Left ventricle myocardium (tissue), 1 donor: ENCODE results near the gene KIF1B.

GRCh38 chr1:10108358-10108843 is 75.6 kb downstream of the UBE4B start:
- PRO-cap, result no peak

- PRO-cap, result unidirectional peak, minus-strand start at chr1:10161703
Observed at GRCh38 chr1:10161590-10162307, 48.6 kb upstream of the KIF1B start.

- PRO-cap, result bidirectional peak, plus-strand start at chr1:10210570, minus-strand start at chr1:10210341
Observed at GRCh38 chr1:10210415-10210914, at the start of gene KIF1B. Gene KIF1B (plus strand): TSS chr1:10210570.

- PRO-cap, result no peak
Observed at GRCh38 chr1:10278721-10279333, 68.5 kb downstream of the KIF1B start.

- PRO-cap, result no peak
Observed at GRCh38 chr1:10384250-10384589, 14.6 kb upstream of the PGD start.

GRCh38 chr1:10556040-10556815 is 81.5 kb downstream of the PEX14 start:
- PRO-cap, result no peak

DNA sequence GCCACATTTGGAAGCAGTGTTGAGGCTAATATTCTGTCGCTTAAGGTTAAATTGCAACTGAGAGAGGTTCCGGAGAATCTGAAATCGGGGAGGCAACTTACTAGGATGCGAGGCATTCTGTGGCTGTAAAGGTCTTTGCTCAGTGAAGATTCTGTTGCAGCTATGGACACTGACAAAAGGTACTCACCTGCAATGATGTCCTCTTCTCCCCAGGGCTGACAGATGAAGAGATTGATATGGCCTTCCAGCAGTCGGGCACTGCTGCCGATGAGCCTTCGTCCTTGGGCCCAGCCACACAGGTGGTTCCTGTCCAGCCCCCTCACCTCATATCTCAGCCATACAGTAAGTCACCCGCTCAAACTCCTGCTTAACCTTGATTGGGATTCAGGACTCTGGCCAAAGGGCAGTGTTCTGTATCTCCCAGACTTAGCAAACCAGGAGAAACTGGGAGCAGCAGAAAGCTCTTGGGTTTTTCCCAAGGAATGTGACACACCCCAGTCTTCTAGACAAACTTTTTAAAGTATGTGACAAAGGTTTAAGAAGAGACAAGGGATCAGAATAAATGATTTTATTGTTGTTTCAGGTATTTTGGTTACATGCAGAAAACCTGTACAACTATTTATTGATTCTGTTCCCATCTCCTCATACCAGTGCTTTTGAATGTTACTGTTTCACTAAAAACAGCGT is 124.4 kb downstream of the PEX14 start:
- PRO-cap, result no peak

- PRO-cap, result no peak
Observed at GRCh38 chr1:10681751-10682098, 114.7 kb downstream of the CASZ1 start.

DNA sequence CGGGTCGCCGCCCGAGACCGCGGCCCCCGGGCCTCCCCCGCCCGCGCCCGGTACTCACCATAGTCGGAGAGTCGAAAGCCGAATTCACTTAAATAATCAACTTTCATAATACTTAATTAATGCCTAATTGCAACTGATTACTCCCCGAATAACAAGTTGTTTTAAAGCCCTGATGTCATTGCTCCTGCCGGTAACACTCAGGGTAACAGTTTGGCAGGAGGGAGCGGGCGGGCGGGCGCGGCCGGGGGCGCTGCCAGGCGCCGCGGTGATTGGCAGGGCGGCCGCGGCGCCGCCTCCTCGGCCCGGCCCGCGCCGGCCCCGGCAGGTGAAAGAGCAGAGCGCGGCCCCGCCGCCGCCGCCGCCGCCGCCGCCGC is 102.2 kb downstream of the CASZ1 start:
- PRO-cap, result bidirectional peak, plus-strand start at position 294 of the sequence, minus-strand start at position 199 of the sequence

DNA sequence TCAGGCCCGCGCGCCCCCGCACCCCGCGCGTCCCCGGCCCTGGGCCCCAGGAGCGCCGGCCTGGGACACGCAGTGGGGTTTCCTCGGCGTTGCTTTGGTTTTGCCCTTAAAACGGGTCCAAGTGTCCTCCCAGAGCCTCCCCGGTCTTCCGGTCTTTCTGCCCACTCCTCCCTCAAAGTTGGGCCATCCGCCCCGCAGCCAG is 101.3 kb downstream of the CASZ1 start:
- PRO-cap, result unidirectional peak, plus-strand start at position 49 of the sequence

- PRO-cap, result no peak
Observed at GRCh38 chr1:10710562-10710961, 85.9 kb downstream of the CASZ1 start.

DNA sequence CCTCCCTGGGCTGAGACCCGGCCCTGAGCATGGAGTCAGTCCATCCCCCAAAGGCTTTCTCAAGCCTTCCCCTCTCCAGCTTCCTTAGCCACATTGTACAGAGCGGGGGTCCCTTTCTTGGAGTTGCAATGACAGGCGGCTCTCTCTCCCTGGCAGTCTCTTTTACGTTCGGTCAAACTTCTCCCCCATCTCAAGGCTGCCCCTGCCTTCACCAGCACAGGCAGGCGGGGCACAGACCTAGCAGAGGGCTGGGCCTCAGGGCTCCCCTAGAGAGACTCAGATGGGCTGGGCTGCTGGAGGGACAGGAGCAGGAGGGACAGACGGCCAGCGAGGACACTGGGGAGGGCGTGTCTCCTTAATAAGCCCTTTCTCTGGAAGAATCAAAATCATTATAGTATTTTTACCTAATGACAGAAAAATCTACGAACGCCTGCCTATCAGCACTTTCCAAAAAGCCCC is 79.6 kb downstream of the CASZ1 start:
- PRO-cap, result unidirectional peak, plus-strand start at position 279 of the sequence

GRCh38 chr1:10736612-10737126 is 59.8 kb downstream of the CASZ1 start:
- PRO-cap, result no peak

DNA sequence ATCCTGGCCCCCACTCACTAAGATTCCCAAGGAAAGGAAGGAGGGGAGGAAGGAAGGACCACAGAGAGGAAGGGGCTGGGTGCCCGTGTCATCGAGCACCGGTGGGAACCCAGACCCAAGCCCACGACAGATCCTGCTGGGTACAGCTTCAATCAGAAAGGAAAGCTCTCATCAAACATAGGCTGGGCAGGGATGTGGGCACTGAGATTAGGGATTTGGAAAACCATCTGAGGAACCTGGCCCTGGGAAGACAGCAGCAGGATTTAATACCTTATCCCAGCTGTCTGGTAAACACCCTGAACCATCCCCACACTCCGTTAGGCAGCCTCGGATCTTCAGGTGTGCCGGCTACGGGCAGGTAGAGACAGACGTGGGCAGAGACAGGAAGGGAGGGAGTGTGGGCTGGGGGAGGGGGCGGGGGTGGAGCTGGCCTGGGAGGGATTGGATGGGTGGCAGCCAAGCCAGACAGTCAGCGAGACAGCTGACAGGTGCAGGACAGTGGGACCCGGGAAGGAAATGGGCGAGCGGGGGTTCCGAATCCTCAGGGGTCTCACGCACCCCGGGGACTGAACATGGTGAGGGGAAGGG is 23.4 kb downstream of the CASZ1 start:
- PRO-cap, result no peak

- PRO-cap, result no peak
Observed at GRCh38 chr1:10788433-10789190, 7.8 kb downstream of the CASZ1 start.

- PRO-cap, result no peak
Observed at GRCh38 chr1:10803738-10804928, 7.7 kb upstream of the CASZ1 start.

DNA sequence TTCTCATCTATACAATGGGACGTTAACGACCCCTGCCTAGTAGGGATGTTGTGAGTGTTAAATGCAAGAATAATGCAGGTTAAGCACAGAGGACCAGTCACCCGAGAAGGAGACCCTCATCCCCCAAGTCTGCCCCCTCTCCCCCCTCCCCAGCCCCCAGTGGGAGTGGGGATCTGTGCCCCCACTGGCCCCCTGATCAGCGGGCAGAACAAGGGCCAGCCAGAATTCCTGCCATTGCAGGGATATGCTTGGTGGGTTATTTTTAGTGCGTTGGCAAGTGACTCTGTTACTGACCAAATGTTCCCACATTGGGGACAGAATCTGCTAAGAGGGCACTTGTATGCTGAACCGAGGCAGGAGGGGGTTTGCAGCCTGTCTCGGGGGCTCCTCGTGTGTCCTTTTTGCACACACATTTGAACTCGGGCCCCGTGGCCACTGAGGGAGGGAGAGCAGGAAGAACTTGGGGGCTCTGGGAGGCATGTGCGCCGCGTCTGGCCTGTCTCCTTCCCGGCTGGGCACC is 66.3 kb upstream of the CASZ1 start:
- PRO-cap, result bidirectional peak, plus-strand start at position 306 of the sequence, minus-strand start at position 246 of the sequence

GRCh38 chr1:11027832-11028671 is 15.6 kb downstream of the TARDBP start:
- PRO-cap, result no peak

DNA sequence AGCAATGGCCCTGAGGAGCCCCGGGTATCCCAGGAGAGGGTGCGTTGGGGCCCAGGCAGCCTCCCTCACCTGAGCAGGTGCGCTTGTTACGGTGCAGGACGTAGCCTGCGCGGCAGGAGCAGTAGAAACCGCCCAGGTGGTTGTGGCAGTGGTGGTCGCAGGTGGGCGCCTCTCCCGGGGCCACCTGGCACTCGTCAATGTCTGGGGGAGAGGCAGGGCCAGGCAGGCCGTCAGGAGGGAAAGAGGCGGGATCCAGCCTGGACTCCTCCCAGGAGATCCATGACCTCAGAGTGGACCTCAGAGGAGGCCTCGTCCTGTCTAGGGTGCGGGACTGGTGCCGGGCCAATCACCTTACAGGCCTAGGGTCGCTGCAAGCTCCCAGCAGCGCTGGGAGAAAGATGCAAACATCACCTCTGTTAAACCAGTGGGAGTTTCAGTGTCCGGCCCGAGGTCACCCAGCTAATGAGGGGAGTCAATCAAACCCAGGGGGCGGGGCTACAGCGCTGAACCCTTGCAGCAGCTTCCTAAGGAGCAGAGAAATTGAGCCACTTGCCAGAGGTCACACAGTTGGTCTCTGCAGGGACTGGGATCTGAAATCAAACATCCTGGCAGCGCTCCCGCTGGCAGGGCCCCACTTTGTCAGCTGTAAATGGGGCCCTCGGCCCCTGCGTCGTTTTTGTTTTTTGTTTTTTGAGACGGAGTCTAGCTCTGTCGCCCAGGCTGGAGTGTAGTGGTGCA is 1.5 kb downstream of the MASP2 start:
- PRO-cap, result no peak

- PRO-cap, result no peak
Observed at GRCh38 chr1:11108923-11109875, 9.5 kb upstream of the EXOSC10 start.